Ovary (tissue), 7 donors: ENCODE measurements around a stretch of chr6.

DNA sequence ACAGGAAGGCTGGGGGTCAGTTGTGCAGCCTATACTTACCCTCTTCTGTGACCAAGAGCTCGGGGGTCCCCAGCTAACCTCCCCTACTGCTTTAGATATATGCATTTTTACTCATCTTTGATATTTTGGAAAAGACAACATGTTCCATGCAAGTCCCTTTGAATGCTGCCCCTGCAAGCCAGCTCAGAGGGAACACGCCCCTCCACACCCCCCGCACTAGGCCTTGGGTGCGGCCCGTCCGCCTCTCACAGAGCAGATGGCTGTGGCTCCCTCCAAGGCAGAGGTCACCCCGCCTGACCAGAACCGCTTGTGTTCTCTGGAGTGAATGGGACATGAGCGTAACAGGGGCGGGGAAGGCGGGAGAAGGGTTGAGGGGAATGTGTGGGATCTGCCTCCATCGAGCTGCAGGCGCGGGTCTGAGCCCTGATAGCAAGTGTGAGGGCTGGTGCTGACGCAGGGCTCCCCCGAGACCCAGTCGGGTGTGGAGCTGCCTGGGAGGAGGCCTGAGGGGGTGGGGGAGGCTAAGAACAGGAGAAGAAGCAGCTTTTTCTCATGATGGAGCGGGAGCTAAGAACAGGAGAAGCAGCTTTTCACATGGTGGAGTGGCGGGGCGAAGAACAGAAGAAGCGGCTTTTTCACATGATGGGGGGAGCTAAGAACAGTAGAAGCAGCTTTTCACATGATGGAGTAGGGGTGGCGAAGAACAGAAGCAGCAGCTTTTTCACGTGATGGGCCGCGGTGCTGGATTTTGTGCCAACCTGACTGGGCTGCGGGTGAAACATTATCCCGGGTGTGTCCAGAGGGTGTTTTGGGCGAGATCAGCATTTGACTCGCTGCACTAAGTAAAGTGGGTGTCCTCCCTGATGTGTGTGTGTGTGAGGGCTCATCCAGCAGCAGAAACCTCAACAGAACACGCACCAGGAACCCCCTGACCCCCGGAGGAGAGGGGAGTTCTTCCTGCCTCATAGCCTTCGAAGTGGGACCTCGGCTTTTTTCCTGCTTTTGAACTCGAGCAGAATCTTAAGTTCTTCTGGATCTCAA lies 169.2 kb downstream of the TTLL2 start:
- PRO-cap, 7 experiments = peak in 7 of 7 experiments; most common plus-strand start position 553 of the sequence (in 6); most common minus-strand start position 418 of the sequence (in 4)
- RAMPAGE, long total RNA, 2 experiments = no peak in any of the 2 experiments

GRCh38 chr6:167544060-167544530 lies 219.2 kb downstream of the TTLL2 start:
- PRO-cap, 7 experiments = peak in 4 of 7 experiments; most common plus-strand start chr6:167544390 (in 2); most common minus-strand start chr6:167544219 (in 2)
- RAMPAGE, long total RNA, 2 experiments = no peak in any of the 2 experiments

DNA sequence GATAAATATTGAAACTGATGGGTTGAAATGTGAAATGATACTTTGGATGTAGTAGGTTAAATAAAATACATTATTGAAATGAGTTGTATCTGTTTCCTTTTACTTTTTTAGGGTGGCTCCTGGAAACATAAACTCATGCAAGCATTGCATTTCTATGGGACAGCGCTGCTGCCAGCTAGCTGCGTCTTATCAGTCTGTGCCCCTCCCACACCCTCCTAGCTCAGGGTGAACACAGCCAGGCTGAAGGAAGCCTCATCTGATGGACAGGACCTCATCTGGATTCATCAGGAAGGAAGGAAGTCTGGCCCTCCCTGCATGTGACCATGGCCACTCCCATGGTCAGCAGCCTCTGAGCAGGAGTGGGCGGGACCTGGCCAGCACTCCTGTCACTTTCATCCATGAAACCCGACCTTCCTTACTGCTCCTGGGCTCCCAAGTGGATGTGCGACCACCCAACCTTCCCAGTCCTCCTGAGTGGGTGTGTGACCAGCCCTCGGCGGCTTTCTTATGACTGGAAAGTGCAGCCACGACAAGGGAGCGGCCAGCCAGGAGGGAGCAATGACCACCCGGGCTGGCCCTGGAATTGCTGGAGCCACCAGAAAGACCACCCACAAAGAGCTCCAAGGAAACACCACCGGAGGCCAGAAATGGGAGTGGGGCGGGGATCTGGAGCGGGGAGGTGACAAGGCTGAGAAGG lies 241.0 kb downstream of the TTLL2 start:
- PRO-cap, 7 experiments = peak in 1 of 7 experiments; most common plus-strand start position 380 of the sequence (in 1)
- RAMPAGE, long total RNA, 2 experiments = no peak in any of the 2 experiments

DNA sequence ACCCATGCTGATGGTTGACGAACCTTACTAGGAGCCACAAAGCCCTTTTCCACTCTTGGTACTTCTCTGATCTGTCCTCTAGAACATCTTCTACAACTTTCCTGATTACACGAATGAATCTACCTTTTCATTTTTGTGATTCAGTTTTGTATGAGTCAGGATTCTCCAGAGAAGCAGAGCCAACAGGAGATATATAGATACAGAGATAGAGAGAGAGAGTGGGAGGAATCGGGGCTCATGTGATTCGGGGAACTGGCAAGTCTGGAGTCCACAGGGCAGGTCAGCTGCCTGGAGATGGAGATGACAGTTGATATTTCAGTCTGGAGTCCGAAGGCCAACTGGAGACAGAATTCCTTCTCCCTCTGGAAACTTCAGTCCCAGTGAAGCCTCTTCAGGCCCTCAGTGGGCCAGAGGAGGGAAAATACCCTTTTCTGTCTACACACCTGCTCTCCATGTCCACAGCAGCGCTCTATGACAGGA lies 44.1 kb upstream of the AFDN start:
- PRO-cap, 7 experiments = no peak in any of the 7 experiments
- RAMPAGE, long total RNA, 2 experiments = no peak in any of the 2 experiments

DNA sequence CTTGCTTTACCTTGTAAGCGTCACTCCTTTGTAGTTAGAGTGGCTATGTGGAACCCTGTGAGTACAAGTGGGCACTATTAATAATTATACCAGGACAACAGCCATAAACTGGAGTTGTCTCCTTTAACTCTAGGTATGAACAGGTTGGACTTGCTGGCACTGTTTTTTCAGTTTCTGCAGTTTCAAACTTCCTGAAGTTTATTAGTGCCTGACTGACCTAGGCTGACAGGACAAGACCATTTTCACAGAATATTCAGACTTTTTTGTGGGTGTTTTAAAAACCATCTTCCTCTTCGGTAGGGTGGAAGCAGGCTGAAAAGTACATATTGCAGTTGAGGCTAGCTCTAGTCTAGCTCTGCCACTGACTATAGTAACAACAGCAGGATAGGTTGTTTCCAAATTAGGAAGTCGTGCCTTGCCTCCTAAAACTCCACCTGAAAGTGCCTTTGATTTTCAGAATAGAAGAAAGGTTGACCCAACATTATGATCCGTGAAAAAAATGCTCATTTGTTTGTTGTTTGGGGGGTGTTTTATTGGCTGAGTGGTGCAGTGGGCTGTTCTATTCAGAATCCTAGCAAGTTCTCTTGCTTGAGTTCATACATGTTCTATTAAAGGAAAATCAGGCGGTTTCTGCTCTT lies 6.3 kb downstream of the AFDN start:
- PRO-cap, 7 experiments = no peak in any of the 7 experiments
- RAMPAGE, long total RNA, 2 experiments = no peak in any of the 2 experiments

- PRO-cap, 7 experiments = no peak in any of the 7 experiments
- RAMPAGE, long total RNA, 2 experiments = no peak in any of the 2 experiments
Measured at GRCh38 chr6:167850488-167851208, 23.9 kb downstream of the AFDN start.

- PRO-cap, 7 experiments = no peak in any of the 7 experiments
- RAMPAGE, long total RNA, 2 experiments = no peak in any of the 2 experiments
Measured at GRCh38 chr6:167937890-167938751, 59.4 kb upstream of the KIF25 start.

- PRO-cap, 7 experiments = no peak in any of the 7 experiments
- RAMPAGE, long total RNA, 2 experiments = no peak in any of the 2 experiments
Measured at GRCh38 chr6:168078065-168078681, 839 bp downstream of the FRMD1 start.

DNA sequence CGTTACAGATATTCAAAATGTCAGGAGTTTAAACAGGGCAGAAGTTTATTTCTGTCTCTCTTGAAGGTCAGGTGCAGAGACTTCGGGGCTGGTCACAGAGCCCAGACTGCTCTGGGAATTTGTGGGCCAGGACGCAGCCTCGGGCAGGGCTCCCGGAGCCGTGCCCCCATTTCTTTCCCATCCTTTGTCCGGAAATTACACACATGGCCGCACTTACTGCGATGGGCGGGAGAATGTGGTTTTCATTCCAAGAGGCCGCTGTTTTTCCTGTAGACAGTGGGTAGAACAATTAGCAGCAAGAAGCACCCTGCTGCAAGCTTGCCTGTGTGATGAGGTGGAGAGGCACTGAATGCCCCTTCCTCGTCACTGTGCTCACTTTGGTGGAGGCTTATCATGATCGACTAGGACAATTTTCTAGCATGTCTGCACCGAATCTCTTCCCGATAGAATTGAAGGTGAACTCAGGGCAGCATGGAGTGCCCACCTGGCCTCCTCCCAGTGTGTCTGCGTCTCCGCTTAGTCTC lies 102.9 kb downstream of the DACT2 start:
- PRO-cap, 7 experiments = no peak in any of the 7 experiments
- RAMPAGE, long total RNA, 2 experiments = no peak in any of the 2 experiments

DNA sequence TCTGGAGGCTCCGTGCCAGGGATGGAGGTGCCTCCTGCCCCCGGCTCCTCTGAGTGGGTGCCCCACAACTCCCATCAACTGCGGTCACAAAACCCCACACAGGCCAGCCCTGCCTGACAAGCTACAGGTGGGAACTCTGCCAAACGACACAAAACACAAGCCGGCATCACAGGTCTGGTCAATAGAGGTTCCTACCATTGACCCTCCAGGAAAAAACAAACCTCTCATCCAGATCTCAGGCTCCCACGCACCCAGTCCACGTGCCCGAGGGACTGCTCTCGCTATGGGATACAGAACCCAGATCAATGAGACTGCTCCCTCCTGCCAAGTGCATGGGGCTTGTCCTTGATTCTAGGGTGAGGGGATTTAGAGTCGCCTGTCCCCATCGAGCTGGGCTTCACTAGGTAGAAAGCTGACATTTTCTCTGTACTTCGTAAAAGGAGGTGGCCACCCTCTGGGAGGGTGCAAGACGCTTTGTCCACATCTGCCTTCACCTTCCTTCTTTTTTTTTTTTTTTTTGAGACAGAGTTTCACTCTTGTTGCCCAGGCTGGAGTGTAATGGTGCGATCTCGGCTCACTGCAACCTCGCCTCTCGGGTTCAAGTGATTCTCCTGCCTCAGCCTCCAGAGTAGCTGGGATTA lies 48.7 kb downstream of the DACT2 start:
- PRO-cap, 7 experiments = no peak in any of the 7 experiments
- RAMPAGE, long total RNA, 2 experiments = no peak in any of the 2 experiments

GRCh38 chr6:168342611-168343180 lies 23.1 kb upstream of the DACT2 start:
- PRO-cap, 7 experiments = no peak in any of the 7 experiments
- RAMPAGE, long total RNA, 2 experiments = no peak in any of the 2 experiments

DNA sequence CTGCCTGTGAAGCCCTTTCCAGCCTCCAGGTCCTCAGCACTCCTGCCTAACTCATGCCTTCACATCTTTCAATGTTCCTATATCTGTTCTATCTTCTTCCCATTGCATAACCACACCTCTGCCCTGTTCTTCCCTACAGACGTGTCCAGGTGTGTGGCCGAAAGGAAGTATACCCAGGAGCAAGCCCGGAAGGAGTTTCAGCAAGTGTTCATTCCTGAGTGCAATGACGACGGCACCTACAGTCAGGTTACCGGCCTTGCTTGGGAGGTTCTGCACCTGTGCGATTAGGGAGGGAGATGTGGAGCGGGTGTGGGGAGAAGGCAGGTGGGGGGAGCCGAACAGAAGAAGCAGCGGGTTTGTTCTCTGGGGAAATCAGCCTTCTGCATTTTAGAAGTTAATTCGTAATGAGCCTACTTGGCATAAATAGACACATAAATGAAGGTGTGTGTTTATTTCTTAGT lies 85.3 kb downstream of the SMOC2 start:
- PRO-cap, 7 experiments = no peak in any of the 7 experiments
- RAMPAGE, long total RNA, 2 experiments = start-site peak on the plus strand in 1 of 2 experiments, centred at position 227 of the sequence, 22 reads per replicate

DNA sequence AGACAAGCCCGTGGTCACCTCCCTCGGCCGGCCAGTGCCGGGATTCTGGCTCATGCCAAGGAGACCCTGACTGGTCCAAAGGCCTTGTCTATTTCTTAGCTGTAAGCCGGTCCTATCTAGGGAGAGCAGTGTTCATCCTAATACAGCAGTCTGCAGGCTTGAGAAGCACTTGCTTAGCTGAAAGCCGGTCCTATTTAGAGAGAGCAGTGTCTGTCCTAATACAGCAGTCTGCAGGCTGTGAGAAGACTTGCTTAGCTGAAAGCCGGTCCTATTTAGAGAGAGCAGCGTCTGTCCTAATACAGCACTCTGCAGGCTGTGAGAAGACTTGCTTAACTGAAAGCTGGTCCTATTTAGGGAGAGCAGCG lies 96.0 kb downstream of the SMOC2 start:
- PRO-cap, 7 experiments = no peak in any of the 7 experiments
- RAMPAGE, long total RNA, 2 experiments = no peak in any of the 2 experiments

GRCh38 chr6:168716064-168716680 lies 275.2 kb downstream of the SMOC2 start:
- PRO-cap, 7 experiments = peak in 4 of 7 experiments; most common plus-strand start chr6:168716518 (in 4)
- RAMPAGE, long total RNA, 2 experiments = no peak in any of the 2 experiments

DNA sequence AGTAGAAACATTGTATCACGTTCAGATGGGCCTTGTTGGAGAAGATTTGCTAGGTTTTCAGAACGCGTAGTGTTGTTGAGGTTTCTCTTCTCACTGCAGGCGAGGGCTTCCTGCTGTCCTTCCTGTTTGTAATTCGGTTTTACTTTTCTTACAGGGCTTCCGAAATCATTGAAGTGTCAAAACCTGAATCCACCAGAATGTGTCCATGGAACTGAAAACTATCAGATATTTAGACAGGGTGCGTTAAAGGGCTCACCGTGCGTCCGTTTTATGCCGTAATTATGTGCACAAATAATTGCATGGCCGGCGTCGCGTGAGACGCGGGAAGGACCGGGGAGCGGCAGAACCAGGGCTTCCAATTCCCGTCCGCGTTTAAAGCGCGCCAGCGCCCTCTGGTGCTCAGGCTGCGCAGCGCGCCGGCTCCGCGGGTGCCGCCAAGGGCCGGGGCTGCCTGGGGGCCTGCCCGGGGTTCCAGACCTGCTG lies 369.2 kb downstream of the THBS2 start:
- PRO-cap, 7 experiments = no peak in any of the 7 experiments
- RAMPAGE, long total RNA, 2 experiments = no peak in any of the 2 experiments

- PRO-cap, 7 experiments = no peak in any of the 7 experiments
- RAMPAGE, long total RNA, 2 experiments = no peak in any of the 2 experiments
Measured at GRCh38 chr6:168938182-168938441, 315.5 kb downstream of the THBS2 start.

GRCh38 chr6:168941189-168941388 lies 312.6 kb downstream of the THBS2 start:
- PRO-cap, 7 experiments = peak in 4 of 7 experiments; most common plus-strand start chr6:168941239 (in 4)
- RAMPAGE, long total RNA, 2 experiments = no peak in any of the 2 experiments

DNA sequence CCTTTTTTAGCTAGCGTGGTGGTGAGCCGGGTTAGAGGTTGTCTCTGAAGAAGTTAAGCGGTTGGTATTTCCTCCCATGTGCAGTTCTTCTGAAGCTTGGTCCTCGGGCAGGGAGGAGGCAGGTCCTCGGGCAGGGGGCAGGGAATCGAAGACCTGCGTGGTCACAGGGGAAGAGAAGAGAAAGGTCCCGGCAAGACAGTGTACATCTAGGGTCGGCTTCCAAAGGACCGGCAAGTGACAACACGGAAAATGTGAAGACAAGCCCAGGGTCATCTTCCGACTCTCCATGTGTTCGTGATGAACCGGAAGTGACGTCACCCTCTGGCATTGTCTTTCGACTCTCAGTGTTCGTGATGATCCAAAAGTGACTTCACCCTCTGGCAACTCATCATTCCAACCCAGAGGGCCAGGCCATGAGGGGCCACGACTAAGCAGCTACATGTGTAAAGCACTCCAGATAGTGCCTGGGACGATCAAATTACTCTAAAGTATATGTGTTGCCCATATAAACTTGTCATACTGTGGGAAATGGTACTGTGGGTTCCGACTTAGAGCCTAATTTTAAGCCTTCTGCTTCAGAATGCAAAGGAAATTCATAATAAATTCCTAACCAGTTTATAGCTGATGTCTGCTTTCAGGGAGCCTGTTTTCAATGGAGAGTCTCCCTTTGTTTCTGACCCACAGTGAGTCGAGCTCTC lies 290.7 kb downstream of the THBS2 start:
- PRO-cap, 7 experiments = no peak in any of the 7 experiments
- RAMPAGE, long total RNA, 2 experiments = no peak in any of the 2 experiments

GRCh38 chr6:169156543-169156845 lies 97.2 kb downstream of the THBS2 start:
- PRO-cap, 7 experiments = no peak in any of the 7 experiments
- RAMPAGE, long total RNA, 2 experiments = no peak in any of the 2 experiments

DNA sequence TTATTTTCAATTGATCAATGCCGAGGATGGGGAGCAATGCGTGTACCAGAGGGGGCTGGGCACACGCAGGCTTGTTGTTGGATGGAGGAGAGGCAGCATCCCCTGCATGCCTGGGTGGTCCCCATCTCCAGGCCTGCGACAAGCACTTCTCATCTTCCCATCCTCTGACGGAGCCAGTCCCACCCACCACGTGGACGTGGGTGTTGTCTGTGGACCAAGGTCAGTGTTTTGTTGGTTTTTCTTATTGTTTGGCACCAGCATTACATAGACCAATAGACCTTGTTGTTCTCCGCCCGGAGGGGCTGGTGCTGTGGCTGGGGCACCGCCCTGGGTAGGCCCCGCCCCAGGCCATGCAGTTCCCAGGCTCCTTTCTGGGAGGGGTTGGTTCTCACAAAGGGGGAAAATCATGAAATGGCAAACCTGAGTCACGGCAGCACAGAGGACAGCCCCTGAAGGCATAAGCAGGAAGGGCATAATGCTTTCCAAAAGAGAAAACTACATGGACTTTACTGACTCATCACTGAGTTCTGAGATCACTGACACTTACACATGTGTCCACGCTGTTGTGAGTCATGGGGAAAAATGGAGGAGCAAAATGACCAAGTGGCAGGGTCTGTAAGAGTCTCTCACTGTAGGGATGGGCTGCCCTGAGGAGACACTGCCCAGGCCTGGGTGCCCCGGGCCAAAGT lies 90.8 kb downstream of the THBS2 start:
- PRO-cap, 7 experiments = no peak in any of the 7 experiments
- RAMPAGE, long total RNA, 2 experiments = no peak in any of the 2 experiments